Fibroblast of villous mesenchyme (primary cell): ENCODE measurements around the genes KLKB1, MTNR1A and TRIML2.

- CAGE, long polyA plus RNA, result no peak
Observed at GRCh38 chr4:185737543-185738593, 74.1 kb downstream of the SORBS2 start.

GRCh38 chr4:185799203-185799929 lies 12.6 kb downstream of the SORBS2 start:
- CAGE, long polyA plus RNA, result no peak

DNA sequence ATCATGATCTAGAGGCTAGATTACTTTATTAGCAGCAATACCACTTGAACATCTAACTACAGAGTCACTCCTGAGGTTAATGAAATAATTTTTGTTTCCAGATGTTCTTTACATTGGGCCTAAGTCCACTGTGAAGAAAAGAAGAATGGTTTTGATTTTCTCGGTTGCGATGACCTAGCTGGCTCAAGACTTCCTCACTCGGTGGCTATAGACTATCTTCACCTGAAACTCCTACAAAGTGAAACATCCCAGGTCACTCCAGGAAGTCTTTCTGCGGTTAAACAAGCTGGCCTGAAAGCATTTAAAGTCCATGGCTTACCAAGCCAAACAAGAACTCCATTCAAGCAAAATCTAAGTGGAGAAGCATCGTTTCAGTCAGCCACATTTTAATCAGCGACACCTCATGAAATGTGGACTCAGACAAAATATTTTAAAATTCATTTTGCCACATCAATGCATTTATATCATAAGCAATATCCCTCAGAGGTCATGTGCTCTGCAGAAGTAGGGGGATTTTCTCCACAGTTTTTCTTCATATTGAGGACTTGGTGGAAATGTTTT lies 13.8 kb upstream of the SORBS2 start:
- CAGE, long polyA plus RNA, result no peak

- CAGE, long polyA plus RNA, result no peak
Observed at GRCh38 chr4:185932075-185932511, 120.1 kb upstream of the SORBS2 start.

GRCh38 chr4:186039686-186040300 lies 29.2 kb upstream of the TLR3 start:
- CAGE, long polyA plus RNA, result no peak

DNA sequence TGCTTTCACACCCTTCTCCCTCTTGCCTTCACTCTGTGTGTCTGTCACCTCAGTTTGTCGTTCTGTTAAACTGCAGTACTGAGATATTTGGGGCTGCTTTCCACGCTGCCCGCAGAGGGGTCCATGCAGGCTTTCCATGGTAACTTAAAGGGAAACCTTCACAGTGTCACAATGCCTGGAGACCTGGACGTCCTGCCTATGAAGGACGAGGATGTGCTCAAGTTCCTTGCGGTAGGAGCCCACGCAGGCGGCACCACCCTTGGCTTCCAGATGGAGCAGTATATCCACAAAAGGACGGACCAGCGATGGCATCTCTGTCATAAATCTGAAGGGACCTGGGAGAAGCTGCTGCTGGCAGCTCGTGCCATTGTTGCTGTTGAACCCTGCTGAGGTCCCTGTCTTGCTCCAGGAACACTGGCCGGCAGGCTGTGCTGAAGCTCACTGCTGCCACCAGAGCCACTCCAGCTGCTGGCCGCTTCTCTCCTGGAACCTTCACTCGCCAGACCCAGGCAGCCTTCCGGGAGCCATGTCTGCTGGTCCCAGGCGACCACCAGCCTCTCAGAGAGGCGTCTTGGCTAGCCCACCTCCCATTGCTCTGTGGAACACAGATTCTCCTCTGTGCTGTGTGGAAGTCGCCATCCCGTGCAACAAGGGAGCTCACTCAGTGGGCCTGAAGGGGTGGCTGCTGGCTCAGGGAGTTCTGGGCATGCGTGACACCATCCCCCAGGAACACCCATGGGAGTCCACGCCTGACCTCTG lies 33.5 kb upstream of the CYP4V2 start:
- CAGE, long polyA plus RNA, result no peak

GRCh38 chr4:186227115-186227648 lies at the start of gene KLKB1:
TSS of gene KLKB1 (plus strand) at chr4:186227507.
- CAGE, long polyA plus RNA, result no peak

DNA sequence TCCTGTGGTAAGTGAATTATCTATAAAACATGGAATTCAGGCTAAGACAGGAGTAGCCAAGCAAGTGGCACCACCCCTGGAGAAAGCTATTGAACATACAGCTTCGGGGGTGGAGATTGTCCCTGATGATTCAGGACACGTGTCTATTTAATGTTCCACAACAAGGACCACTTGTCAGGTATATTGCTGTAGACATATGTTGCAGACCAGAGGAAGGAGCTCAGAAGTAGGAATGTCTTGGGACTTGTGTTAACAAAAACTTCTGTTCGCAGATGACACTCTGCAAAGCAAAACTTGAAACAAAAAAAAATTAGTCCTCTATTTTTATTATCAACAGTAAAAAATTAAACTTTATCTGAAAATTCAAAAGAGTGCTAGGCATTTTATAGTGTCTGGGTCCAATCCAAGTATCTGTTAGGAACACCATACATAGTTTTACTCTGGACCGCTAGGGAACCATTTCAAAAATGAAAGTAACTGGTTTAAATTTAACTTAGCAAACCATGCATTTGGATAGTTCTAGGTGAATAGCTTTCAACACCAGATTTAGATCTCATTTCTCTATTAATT lies 1.0 kb downstream of the KLKB1 start:
- CAGE, long polyA plus RNA, result no peak

DNA sequence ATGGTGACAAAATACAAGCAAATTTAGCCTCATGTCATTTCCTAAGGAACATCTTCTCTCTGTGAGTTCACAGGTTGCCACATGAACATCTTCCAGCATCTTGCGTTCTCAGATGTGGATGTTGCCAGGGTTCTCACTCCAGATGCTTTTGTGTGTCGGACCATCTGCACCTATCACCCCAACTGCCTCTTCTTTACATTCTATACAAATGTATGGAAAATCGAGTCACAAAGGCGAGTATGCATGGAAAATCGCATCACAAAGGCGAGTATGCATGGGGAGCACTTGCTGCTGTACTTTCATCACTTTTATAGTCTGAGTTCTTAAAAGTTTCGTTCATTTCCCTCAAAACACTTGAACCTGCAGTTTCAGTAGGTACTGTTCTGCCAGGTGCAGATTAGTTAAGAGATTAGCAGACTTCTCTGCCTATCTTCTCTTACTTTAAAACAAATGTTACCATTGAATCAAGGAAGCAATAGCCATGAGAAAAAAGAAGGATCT lies 15.8 kb upstream of the F11 start:
- CAGE, long polyA plus RNA, result no peak

- CAGE, long polyA plus RNA, result no peak
Observed at GRCh38 chr4:186554929-186555781, at the start of gene MTNR1A. TSS of gene MTNR1A (minus strand) at chr4:186555567.

DNA sequence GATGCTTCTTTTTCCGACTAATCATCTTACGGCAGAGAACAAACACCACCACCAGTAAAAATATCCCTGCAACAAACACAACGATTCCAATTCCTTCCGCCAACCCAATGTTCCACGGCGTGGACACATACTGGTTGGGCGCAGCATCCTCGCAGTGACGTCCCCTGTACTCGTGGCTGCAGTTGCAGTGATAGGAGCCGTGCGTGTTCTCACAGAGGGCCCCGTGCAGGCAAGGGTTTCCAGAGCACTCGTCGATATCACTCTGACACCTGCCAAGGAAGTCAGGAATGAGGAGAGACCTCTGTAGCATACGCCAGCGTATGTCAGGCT lies 41.5 kb upstream of the MTNR1A start:
- CAGE, long polyA plus RNA, result no peak

GRCh38 chr4:186628024-186628479 lies 72.7 kb upstream of the MTNR1A start:
- CAGE, long polyA plus RNA, result no peak

DNA sequence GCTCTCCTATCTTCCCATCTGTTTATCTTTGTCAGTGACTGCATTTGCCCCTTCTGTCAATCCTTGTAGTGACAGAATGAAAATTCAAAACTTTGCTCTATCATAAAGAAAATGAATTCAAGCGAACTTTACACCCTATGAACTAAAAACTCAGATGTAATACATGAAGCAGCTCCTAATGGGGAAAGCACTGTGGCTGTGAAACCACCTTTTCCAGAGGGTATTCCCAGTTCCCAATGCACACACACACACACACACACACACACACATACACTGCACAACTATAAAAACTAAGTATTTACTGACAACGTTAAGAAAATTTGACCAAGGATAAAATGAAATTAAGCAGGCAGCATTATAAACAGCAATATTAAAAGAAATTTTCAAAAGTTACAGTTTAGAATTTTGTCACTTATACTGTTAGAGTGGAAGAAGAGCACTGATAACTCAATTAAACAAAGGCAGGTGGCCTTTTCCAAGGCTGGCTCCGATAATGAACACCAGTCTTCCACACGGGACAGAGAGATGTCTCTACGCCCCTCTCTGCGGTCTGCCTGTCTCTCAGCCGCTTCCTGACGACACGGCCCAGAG lies 83.1 kb upstream of the MTNR1A start:
- CAGE, long polyA plus RNA, result no peak

DNA sequence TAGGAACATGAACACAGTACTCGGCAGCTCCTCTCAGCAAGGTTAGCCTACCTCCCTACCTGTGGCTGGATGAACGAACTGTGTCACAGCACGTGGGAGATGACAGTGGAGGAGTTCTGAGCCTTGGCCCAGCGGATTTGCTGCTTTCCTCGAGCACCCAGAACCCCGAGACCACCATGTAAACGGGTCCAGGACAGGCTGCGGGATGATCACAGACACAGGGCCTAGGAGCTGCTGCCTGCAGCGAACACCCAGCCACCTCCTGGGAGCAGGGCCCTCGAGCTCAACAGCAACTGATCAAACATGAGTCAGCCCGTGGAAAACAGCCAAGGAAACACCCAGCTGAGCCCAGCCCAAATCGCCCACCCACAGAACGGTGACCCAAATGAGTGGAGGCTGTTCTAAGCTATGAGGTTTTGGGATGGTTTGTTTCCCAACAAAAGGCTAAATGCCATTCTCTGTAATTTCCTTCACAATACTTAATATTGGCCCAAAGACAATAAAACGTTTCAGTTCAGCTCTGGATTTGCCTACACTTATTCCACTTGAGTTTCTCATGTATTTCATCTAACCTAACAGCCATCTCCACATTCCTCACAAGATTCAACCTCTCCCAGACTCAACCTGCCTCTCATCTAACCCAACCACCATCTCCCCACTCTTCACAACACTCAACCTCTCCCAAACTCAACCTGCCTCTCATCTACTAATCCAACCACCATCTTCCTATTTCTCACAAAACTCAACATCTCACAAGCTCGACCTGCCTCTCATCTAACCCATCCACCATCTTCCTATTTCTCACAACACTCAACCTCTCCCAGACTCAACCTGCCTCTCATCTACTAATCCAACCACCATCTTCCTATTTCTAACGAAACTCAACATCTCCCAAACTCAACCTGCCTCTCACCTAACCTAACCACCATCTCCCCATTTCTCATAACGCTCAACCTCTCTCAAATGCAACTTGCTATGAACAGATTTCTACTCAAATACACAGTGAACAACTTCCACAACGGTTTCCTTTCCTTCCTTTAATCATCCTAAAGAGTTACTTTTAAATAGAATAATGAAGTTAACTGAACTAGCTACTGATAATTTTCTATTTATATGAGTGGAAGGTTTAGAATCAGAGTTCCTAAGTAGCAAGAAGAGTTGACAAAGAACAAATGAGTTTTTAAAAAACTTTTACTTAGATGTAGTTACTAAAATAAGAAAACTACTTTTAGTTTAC lies 29.9 kb downstream of the FAT1 start:
- CAGE, long polyA plus RNA, result no peak

GRCh38 chr4:186725443-186725788 lies 1.8 kb upstream of the FAT1 start:
- CAGE, long polyA plus RNA, result no peak

- CAGE, long polyA plus RNA, result no peak
Observed at GRCh38 chr4:186829631-186830288, 106.1 kb upstream of the FAT1 start.

- CAGE, long polyA plus RNA, result no peak
Observed at GRCh38 chr4:186833000-186833749, 109.5 kb upstream of the FAT1 start.

- CAGE, long polyA plus RNA, result no peak
Observed at GRCh38 chr4:186946097-186946535, 222.5 kb upstream of the FAT1 start.

- CAGE, long polyA plus RNA, result no peak
Observed at GRCh38 chr4:187613504-187614014, 382.0 kb upstream of the ZFP42 start.

GRCh38 chr4:188109195-188109760 lies at the start of gene TRIML2:
TSS of gene TRIML2 (minus strand) at chr4:188109603.
- CAGE, long polyA plus RNA, result no peak